Metastatic Liver Carcinoma in the Adrenal Gland (tissue), 2 donors: ENCODE results near the genes SLC38A4 and OR8S1.

- PRO-cap, 2 experiments, result no peak in any of the 2 experiments
Measured at GRCh38 chr12:46620060-46620689, 205.6 kb downstream of the SLC38A4 start.

DNA sequence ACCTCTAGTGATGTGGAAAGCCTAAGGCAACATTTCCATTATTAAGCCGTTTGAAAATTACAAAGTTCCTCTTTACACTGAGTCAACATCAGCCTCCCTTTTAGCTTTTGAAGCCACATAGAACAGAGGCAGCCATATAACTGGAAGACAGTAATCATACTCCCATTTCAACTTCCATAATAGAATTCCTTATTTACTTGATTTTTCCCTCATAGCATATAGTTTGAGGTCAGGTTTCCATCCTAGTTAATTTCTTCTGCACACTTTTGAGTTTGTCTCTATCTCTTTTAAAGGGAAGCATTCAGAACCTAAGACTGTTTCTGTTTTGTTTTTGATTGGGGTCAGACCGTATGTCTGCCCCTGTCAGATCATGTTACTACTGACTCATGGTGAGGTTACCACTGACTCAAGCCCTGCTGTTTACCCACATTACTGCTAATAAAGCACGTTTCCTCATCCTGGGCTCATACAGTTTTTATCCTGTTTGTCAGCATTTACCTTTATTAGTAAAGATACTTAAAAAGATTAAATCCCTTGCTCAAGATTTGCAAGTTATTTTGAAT lies 160.9 kb downstream of the SLC38A4 start:
- PRO-cap, 2 experiments, result no peak in any of the 2 experiments

DNA sequence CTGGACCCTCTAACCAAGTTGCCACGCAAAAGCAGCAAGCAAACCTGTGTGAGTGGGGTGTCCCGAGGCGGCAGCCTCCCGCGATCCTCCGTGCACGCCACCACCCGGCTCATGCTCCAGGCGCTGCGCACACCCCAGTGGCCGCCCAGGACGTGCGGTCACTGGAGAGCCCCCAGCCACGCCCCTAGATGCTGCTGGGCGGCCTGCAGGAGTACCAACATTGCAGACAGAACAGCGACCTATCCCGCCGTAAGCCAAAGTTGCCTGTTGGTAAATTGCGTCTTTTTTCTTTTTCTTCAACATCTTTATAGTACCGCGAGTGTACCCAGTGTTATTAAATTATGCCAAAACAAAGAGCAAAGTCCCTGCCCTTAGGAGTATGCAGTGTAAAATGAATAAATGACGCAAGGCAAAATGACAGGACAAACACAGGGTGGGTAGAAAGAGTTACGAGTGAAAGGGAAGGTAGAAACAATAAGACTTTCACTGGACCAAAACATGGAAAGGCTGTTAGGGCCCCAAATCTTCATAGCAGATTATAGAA lies at the start of gene SLC38A4:
Gene SLC38A4, minus strand, starts transcription at position 139 of the 544 bp plus-strand sequence.
- PRO-cap, 2 experiments, result peak in 2 of 2 experiments; most common plus-strand start position 217 of the sequence (in 1); most common minus-strand start position 111 of the sequence (in 2)

GRCh38 chr12:47078474-47079203 lies 782 bp upstream of the PCED1B start:
- PRO-cap, 2 experiments, result no peak in any of the 2 experiments

DNA sequence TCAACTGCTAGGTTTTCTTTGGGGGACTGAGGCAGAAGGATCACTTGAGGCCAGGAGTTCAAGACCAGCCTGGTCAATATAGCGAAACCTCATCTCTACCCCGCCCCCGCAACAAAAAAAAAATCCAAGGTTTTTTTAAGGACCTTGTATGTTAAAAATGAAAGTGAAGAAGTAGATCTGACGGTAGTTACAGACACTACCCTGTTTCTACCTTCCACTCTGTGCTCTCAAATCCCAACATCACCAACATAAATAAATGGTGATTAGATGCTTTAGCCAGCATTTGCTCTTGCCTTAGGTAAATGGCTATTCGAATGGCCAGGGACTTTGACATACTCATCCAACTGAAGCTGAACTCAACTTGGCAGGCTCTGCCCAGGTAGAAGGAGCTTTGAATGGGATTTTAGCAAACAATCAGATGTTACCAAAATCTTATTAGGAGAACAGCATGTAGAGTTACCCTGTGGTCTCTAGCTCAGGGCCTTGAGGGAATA lies 126.9 kb upstream of the AMIGO2 start:
- PRO-cap, 2 experiments, result no peak in any of the 2 experiments

GRCh38 chr12:47383900-47384311 lies 304.1 kb upstream of the AMIGO2 start:
- PRO-cap, 2 experiments, result no peak in any of the 2 experiments

GRCh38 chr12:47741249-47742009 lies 16.1 kb upstream of the ENDOU start:
- PRO-cap, 2 experiments, result no peak in any of the 2 experiments

DNA sequence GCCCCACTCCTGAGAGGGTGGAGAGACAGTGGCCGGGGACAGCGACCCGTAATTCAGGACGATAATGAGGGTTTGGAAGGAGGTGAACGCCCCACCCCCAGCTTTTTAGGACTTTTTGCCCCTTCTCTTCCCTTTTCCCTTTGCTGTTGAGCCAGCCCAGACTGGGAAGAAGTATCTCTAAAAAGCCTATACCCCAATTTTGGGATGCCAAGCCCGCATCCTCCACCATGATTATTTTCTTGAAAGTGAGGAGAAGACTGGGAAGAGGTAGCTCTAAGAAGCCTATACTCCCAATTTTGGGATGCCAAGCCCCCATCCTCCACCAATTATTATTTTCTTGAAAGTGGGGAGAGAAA lies 1.0 kb upstream of the RAPGEF3 start:
- PRO-cap, 2 experiments, result no peak in any of the 2 experiments

- PRO-cap, 2 experiments, result no peak in any of the 2 experiments
Measured at GRCh38 chr12:47782610-47783607, 9.9 kb downstream of the SLC48A1 start.

DNA sequence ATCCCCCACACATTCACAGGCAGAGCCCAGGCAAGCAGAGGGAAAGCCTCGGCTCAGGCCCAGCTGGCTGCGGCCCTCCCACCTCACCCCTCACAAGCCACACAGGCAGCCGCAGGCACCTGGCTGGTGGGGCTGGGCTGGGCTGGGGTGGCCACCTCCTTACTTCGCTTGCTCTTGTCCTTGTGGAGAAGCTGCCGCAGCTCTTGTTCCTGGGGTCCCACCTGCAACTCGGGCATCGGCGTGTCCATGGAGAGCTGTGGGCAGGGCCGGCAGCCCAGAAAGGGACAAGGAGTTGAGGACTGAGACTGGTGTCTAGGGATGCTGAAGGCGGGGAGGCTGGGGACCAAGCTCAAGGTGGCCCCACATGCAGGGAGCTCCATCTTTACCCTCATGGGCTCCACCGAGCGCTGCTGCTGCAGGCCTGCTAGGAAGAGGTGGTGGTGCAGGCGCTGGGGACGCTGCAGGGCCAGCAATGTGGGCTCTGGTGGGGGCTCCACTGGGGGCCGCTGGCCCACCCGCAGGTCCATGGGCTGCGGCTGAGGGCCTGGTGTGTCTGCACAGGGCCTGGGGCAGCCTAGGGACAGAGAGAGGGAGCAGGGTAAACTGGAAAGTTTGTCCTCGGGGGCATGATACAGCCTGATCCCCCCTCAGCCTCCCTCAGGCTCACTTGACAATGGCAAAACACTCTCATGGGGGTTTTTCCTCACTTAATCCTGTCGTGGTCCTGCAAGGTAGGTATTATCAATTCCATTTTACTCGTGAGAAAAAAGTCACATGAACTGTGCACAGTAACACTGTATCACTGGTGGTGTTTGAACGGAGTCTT lies 21.1 kb downstream of the HDAC7 start:
- PRO-cap, 2 experiments, result no peak in any of the 2 experiments

DNA sequence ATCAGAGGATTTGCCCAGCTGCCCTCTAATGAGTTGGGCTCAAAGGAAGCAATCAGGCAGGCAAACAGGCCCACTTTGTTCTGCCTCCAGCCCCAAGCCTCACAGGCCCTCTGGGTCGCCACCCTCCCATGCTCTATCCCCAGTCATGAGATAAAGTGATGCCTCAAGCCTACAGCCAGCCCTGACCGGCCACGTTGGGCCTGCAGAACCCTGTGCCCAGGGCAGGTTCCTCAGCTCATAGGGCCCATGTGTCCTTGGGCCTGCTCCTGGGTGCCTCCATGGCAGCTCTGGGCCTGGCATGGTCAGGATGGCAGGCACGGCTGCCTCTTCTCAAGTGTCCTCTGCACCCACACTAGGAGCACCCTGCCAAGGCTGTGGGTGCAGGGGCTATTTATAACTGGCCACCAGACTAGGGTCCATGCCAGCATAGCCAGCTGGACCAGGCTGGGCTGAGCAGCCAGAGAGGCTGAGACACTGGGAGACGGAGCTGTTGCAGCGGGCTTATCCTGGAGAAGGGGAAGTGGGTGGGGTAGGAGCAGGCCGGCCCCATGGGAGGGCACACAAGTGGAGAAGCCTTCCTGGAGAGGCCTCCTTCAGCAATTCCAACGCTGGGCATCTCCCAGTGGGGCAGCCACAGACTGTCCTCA lies 20.2 kb downstream of the HDAC7 start:
- PRO-cap, 2 experiments, result no peak in any of the 2 experiments

- PRO-cap, 2 experiments, result no peak in any of the 2 experiments
Measured at GRCh38 chr12:47801960-47802817, 17.5 kb downstream of the HDAC7 start.

DNA sequence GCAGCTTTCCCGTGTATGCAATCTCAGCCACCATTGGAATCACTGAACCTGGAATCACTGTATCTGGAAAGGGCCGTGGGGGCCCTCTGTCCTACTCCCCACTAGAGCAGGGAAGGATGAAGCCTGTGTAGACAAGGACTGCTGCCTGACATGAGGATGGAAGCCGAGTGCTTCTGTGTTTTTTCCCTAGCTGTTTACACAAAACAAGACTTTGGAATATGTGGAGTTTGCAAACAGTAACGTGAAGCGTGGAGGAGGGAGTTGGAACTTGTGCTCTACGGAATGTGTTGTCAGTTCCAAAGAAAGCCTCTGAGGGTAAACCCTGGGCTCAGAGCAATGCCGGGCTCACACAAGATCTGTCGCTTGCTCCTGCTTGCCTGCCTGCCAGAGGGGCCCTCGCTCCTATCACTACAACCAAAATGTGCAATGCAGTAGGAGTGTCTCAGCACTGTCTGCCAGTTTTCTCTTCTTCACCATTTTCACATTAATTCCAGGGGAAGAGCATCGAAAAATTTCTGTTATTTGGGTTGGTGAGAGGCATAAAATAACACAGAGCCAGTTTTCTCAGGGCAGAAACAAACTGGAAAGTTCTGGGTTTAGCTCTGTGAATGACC lies 32.5 kb upstream of the HDAC7 start:
- PRO-cap, 2 experiments, result no peak in any of the 2 experiments

GRCh38 chr12:47901095-47902010 lies 3.4 kb downstream of the VDR start:
- PRO-cap, 2 experiments, result no peak in any of the 2 experiments

DNA sequence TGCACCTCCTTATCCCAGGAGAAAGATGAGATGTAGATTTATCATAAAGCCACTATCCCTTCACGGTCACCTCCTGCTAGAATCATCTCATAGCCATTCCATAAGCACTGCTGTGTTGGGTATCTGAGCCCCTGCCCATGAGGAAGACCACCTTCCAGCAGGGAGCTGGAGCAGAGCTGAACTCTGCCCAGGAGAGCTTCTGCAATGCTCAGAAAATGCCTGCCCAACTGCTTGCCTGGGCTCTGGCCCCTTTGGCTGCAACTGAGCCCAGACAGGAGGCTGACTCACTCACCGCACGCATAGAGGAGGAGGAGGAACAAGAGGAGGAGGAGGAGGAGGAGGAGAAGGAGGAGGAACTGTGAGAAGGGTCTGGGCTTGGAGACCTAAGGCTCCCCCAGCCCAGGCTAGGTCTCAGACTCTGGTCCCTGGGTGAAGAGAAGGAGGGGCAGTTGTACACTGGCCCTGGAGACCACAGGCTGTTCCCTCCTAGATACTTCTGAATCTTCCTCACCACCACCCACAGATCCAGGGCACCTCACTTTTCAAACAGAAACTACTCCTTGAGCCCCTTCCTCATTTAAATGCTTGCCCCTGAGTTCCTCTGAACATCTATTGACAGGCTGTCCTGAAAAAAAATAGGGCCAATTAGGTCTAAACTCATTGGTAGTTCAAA lies 875 bp downstream of the VDR start:
- PRO-cap, 2 experiments, result no peak in any of the 2 experiments

DNA sequence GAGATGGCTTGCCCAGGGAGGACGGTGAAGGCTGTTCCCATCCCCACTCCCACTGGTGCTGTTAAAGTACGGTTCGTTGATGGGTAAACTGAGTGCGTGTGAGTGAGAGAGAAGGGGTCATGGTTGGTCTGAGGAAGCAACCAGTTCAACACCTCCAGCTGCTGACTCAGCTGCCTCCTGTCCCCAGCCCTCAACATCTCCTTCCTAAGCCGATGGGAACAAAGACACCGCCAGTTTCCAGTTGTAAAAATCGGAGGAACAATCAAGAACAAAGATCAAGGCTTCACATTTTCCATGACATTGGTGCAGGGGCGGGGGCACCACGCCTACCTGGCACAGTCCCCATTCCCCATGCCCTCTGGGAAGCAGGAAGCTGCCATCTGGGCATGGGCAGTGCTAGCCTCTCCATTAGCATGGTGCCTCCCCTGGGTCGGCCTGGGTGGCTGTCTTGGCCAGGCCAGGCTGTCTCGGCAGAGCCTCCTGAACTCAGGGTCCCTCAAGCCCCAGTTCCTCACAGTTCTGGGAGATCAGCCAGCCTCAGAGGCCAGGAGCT lies 19.8 kb upstream of the TMEM106C start:
- PRO-cap, 2 experiments, result peak in 2 of 2 experiments; most common plus-strand start position 379 of the sequence (in 2); most common minus-strand start position 198 of the sequence (in 2)

- PRO-cap, 2 experiments, result no peak in any of the 2 experiments
Measured at GRCh38 chr12:48125794-48126423, 6.7 kb downstream of the PFKM start.

DNA sequence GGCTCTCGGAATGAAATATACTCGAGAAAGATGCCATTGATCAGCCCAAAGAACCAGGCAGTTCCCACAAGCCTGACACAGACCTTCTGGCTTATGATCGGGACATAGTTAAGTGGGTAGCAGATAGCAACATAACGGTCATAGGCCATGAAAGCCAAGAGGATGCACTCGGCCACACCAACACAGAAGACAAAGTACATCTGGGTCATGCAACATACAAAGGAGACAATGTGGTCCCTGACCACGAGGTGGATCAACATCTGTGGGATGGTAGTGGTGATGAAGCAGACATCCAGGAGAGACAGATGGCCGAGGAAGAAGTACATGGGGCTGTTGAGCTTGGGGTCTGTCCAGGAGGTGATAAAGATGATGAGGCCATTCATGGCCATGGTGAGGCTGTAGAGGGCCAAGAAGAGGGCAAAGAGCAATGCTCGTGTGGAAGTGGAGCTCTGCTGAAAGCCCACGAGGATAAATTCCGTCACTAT lies 260 bp downstream of the OR10AD1 start:
- PRO-cap, 2 experiments, result no peak in any of the 2 experiments

DNA sequence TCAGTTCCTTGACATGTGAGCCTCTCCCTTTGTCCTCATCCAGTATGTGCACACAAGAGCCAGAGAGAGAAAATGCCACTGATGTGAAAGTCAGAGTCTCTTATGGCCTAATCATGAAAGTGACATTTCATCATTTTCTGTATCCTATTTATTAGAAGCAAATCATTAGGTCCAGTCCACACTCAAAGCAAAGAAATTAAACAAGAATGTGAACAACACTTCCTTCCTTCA lies 45.9 kb upstream of the H1-7 start:
- PRO-cap, 2 experiments, result no peak in any of the 2 experiments

DNA sequence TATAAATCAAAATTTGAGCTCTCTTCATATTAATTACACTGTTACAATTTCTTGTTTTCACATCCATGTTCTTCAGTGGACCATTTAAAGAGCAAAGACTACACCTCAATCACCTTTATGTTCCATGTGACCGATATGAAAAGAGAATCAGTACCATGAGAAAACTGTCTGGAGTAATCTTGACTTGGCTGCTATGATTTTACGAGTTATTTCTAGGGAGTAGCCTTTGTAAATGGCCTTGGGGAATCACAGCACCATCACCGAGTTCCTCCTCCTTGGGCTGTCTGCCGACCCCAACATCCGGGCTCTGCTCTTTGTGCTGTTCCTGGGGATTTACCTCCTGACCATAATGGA lies at the start of gene OR8S1:
Gene OR8S1, plus strand, starts transcription at position 233 of the 354 bp plus-strand sequence.
- PRO-cap, 2 experiments, result no peak in any of the 2 experiments